ENCODE results near the genes DMKN, ZBTB32, PRODH2, APLP1, CLIP3, THAP8, POLR2I and ZNF146.

- PRO-cap, result no peak
CAGE:
- cytosol, long polyA minus RNA, result no peak
- cytosol, long polyA plus RNA, result no peak
- long polyA plus RNA, result no peak
- nucleus, long polyA minus RNA, result no peak
- nucleus, long polyA plus RNA, result no peak
Observed at GRCh38 chr19:35332824-35333154, 3.8 kb downstream of the CD22 start.

GRCh38 chr19:35495320-35495766 lies 5.1 kb upstream of the KRTDAP start:
- PRO-cap, result no peak
CAGE:
- cytosol, long polyA minus RNA, result no peak
- cytosol, long polyA plus RNA, result no peak
- long polyA plus RNA, result no peak
- nucleus, long polyA minus RNA, result no peak
- nucleus, long polyA plus RNA, result no peak

DNA sequence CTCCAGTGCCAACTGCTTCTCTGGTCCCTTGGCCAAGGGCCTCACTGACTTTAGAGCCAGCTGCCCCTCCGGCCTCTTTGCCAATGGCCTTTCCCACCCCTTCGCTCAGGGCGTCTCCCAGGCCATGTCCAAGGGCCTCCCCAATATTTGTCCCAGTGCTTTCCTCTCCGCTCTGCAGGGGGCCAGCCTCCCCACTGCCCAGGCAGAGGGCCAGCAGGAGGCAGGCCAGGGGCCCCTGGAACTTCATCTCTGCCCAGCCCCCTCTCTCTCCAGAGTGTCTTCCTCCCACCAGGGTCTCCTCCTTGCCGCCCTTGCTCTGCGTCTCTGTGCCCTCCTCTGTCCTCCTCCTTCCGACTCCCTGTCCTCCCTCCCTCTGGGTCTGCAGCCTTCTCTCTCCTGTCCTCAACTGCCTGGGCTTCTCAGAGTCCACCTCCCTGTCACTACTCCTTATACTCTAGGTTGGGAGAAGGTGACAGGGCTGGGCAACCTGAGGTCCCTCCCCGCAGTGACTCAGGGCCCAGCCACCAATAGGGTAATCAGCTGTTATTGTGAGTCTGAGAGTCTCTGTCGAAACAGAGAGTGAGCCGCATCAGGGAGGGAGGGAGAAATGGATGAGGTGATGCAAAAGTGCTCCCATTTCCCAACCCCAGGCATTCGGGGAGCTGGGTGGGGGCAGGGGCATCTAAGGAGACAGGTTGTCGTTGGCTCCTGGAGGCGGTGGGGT lies at the start of gene DMKN:
DMKN (minus strand) TSS at position 421 of the 724 bp plus-strand sequence.
- PRO-cap, result no peak
CAGE:
- cytosol, long polyA minus RNA, result no peak
- cytosol, long polyA plus RNA, result no peak
- long polyA plus RNA, result no peak
- nucleus, long polyA minus RNA, result no peak
- nucleus, long polyA plus RNA, result no peak

GRCh38 chr19:35704385-35704790 lies at the start of gene ZBTB32:
Gene ZBTB32 (plus strand): TSS chr19:35704558.
- PRO-cap, result no peak
CAGE:
- cytosol, long polyA minus RNA, result no peak
- cytosol, long polyA plus RNA, result no peak
- long polyA plus RNA, result no peak
- nucleus, long polyA minus RNA, result no peak
- nucleus, long polyA plus RNA, result no peak

DNA sequence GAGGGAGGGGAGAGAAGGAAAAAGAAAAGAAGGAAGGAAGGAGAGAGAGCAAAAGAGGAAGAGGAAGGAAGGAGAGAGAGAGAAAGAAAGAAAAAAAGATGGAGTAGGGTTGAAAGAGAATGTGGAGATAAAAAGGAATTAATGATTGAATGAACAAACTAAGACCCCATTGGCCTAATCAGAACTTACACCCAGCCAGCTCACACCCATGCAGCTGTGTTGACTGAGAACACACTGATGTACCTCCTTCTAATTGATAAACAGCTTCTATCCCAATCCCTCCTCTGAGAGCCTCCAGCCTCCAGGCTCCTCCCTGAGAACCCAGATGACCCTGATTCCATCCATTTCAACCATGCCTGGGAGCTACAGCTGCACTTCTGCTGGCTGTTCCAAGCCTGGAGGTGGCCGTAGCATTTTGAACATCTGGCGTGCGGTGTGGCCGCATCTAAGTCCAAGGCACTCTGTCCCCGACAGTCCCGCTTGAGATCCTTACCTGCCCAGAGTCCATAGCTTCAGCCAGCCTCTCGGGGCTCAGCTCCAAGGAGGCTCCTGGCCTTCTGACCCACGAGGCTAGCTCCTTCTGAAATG lies 1.1 kb downstream of the PRODH2 start:
- PRO-cap, result no peak
CAGE:
- cytosol, long polyA minus RNA, result no peak
- cytosol, long polyA plus RNA, result no peak
- long polyA plus RNA, result no peak
- nucleus, long polyA minus RNA, result no peak
- nucleus, long polyA plus RNA, result no peak

DNA sequence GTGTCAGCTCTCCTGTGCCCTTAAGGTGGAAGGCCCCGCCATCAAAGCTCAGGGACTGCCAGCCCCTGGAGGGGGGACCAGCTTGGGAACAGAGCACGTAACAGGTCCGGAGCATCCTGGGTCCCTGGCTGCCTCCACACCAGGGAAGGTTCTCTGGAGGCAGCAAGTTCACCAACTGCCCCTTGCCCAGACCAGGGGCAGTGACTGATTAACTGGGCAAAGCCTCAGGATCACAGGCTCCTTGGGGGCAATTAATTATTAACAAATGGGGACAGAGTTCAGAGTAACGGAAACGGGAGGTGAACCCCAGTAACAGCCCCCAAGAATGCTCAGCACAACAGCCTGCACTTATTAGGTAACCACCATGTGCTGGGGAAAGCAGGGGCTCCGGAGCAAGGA lies at the start of gene PRODH2:
PRODH2 (minus strand) TSS at position 155 of the 399 bp plus-strand sequence.
- PRO-cap, result no peak
CAGE:
- cytosol, long polyA minus RNA, result no peak
- cytosol, long polyA plus RNA, result no peak
- long polyA plus RNA, result no peak
- nucleus, long polyA minus RNA, result no peak
- nucleus, long polyA plus RNA, result no peak

GRCh38 chr19:35867985-35869085 lies at the start of gene APLP1:
Gene APLP1 (plus strand): TSS chr19:35868574.
- PRO-cap, result no peak
CAGE:
- cytosol, long polyA minus RNA, result no peak
- cytosol, long polyA plus RNA, result start-site peak on the plus strand at chr19:35868479-35868574, 35 and 36 reads in 2 replicates
- long polyA plus RNA, result start-site peak on the plus strand at chr19:35868535-35868551, 51 and 22 reads in 2 replicates
- nucleus, long polyA minus RNA, result start-site peak on the plus strand at chr19:35868519-35868554, 6 reads
- nucleus, long polyA plus RNA, result no peak

GRCh38 chr19:35869086-35869682 lies 810 bp downstream of the APLP1 start:
- PRO-cap, result no peak
CAGE:
- cytosol, long polyA minus RNA, result no peak
- cytosol, long polyA plus RNA, result no peak
- long polyA plus RNA, result no peak
- nucleus, long polyA minus RNA, result no peak
- nucleus, long polyA plus RNA, result no peak

GRCh38 chr19:35906972-35907515 lies 1.1 kb downstream of the TYROBP start:
- PRO-cap, result no peak
CAGE:
- cytosol, long polyA minus RNA, result no peak
- cytosol, long polyA plus RNA, result no peak
- long polyA plus RNA, result no peak
- nucleus, long polyA minus RNA, result no peak
- nucleus, long polyA plus RNA, result no peak

- PRO-cap, result no peak
CAGE:
- cytosol, long polyA minus RNA, result no peak
- cytosol, long polyA plus RNA, result no peak
- long polyA plus RNA, result no peak
- nucleus, long polyA minus RNA, result no peak
- nucleus, long polyA plus RNA, result no peak
Observed at GRCh38 chr19:35909091-35909925, 1.2 kb upstream of the TYROBP start.

DNA sequence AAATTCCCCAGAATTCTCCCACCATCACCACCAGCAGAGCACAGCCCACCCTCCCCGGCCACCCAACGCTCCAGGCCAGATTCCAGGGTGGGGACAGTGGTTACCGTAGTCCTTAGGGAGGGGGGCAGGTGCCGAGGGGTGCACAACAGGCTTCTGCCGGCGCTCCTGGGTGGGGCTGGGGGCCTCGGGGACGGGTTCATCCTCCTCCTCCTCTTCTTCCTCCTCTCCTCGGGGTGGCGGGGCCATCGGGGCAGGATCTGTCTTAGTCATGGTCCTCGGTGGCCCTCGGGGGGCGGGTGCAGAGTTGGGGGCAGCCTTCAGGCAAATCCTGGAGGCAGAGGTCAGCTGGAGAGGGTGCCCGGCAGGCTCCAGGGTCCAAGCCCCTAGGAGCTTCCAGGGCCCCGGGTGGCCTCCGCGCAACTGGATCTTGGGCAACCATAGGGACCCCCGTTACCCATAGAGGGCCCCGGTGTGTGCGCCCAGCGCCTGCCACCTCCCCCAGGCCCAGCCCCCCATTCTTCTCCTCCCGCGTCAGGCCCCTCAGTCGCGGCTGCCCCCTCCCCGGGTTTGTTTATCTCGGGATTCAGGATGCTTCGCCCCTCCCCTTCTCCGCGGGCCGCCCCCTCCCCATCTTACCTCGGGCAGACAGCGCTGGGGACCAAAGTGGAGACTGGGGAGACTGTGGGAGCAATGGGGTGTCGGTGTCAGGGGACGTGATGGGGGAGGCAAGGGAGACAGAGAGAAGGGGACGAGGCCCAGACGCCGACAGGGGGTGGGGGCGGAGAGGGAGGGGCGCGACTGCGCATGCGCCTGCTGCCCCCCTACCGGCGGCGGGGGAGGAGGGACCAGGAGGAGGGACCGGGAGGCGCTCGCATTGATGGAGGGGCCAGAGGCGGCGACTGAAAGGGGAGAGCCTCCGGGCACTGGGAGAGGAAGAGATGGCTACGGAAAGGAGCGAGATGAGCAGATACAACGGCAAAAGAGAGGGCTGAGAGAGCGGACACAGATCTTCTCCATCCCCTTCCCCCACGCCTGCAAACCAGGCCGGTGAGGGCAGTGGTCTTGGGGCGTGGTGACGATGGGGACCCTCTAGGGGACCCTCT lies at the start of gene CLIP3:
CLIP3 (minus strand) TSS at position 786 of the 1,103 bp plus-strand sequence.
- PRO-cap, result bidirectional peak, plus-strand start at position 874 of the sequence, minus-strand start at position 767 of the sequence
CAGE:
- cytosol, long polyA minus RNA, result no peak
- cytosol, long polyA plus RNA, result start-site peak on the minus strand centred at position 754 of the sequence, 41 bp wide, 51 and 38 reads in 2 replicates
- long polyA plus RNA, result start-site peak on the minus strand centred at position 754 of the sequence, 46 bp wide, 86 and 61 reads in 2 replicates
- nucleus, long polyA minus RNA, result start-site peak on the minus strand centred at position 770 of the sequence, 41 bp wide, 41 reads
- nucleus, long polyA plus RNA, result start-site peak on the minus strand centred at position 752 of the sequence, 69 bp wide, 25 and 44 reads in 2 replicates

GRCh38 chr19:36053774-36054834 lies at the start of gene THAP8:
Gene THAP8 (minus strand): TSS chr19:36054285.
- PRO-cap, result bidirectional peak, plus-strand start at chr19:36054177, minus-strand start at chr19:36054235; bidirectional peak, plus-strand start at chr19:36054913, minus-strand start at chr19:36054755
CAGE:
- cytosol, long polyA minus RNA, result no peak
- cytosol, long polyA plus RNA, result no peak
- long polyA plus RNA, result no peak
- nucleus, long polyA minus RNA, result start-site peak on the minus strand at chr19:36054264-36054273, 5 reads; start-site peak on the minus strand at chr19:36054400-36054419, 5 reads
- nucleus, long polyA plus RNA, result no peak

DNA sequence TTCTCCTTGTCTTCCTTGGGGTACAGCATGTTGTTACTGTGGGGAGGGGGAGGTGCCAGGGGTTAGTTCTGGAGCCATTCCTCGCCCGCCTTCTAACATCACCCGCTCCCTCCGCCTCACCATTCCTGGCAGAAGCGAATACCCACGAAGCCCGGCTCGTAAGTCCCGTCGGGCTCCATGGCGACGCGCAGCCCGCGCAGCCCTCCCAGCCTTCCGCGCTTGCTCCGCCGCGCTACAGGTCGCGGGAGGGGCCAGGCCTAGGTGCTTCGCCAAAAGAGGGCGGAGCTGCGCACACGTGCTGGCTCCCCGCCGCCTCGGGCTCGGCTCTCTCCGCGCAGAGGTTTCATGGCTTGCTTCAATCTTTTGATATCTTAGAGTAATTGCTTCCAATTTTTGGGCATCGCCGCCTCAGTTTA lies at the start of gene POLR2I:
POLR2I (minus strand) TSS at position 198 of the 416 bp plus-strand sequence.
- PRO-cap, result bidirectional peak, plus-strand start at position 264 of the sequence, minus-strand start at position 214 of the sequence
CAGE:
- cytosol, long polyA minus RNA, result start-site peak on the minus strand centred at position 196 of the sequence, 86 bp wide, 1,531 reads
- cytosol, long polyA plus RNA, result start-site peak on the minus strand centred at position 213 of the sequence, 70 bp wide, 3,079 and 3,035 reads in 2 replicates
- long polyA plus RNA, result start-site peak on the minus strand centred at position 219 of the sequence, 82 bp wide, 1,577 and 1,781 reads in 2 replicates
- nucleus, long polyA minus RNA, result start-site peak on the minus strand centred at position 219 of the sequence, 46 bp wide, 101 reads
- nucleus, long polyA plus RNA, result no peak

DNA sequence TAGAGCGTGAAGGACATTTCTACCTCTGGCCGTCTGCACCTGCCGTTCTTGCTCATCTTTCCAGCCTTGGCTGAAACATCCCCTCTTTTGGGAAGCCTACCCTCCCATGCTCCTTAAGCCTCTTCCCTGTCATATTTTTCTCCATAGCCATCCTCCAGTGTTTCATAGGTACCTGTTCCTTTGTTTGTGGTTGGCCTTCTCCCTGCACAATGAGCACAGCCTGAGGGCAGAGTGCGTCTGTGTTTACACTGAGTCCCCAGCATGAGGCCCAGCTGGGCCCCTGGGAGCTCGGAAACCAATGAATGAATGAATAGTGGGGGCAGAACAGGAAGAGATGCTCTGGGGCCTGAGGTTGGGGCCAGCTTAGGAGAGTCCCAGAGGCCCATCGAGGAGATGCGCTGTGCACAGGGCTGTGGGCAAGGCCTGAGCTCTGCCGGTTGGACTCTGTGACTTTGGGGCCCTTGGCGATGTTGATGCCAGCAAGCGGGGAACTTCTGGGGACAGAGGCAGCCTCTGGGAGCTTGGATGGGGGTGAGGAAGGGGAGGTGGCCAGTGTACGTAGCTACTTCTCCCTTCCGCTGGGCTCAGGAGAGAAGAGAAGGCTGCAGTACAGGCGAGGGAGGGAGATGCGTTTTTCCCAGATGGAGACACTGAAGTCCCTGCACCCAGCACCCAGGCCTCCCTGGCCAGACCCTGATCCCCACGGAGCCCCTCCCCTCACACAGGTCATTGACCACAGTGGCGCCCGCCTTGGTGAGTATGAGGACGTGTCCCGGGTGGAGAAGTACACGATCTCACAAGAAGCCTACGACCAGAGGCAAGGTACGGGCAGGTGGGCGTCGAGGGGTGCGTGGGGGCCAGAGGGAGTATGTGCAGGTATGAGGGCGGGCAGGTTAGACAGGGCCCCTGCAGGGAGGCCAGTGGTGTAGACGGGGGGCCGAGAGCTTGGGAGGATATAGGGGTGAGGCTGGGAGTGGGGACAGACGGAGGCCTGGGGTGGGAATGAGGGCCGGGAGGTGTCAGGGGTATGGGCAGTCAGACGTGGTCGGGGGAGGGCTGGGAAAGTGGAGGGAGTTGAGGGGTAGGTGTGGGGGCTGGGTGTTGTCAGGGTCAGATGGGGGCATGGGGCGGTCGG lies 5.1 kb downstream of the TBCB start:
- PRO-cap, result no peak
CAGE:
- cytosol, long polyA minus RNA, result no peak
- cytosol, long polyA plus RNA, result no peak
- long polyA plus RNA, result no peak
- nucleus, long polyA minus RNA, result no peak
- nucleus, long polyA plus RNA, result no peak

DNA sequence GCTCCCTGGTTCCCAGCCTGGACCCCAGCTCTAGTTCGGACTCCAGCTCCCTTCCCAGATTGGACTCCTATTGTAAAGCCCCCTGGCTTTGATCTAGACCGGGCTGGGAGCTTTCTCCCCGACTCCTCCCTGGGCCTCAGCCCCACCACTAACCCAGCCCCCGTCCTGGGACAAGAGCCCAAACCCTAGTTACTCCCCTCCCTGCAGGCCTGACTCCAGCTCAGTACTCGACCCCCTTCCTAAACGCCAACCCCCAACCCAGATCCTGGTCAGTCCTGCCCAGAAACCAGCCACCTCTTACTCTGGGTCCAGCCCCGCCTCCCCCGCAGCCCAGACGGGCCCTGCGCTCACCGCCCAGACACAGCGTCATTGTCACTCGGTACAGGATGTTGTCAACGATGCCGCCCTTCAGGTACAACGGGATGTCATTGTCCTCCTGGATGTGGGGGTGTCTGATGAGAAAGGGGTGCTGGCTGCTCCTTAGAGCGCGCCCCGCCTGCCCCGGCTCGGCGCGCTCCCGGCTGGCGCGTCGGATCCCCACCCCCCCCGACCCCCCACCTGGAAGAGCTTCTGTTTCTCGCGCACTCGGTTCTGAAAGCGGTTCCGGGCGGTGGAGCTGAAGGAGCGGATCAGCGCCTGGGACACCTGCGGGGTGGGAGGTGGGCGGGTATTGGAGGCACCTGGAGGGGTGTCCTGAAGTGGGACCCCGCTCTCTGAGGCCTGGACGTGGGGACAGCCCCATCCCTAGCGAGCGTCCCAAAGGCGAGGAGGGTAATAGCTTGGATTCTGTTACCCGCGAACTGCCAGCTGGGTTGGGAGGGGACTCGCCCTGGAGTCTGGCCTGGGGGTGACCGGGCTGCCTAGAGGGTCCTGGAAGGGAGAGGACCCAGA lies 891 bp downstream of the COX7A1 start:
- PRO-cap, result unidirectional peak, plus-strand start at position 595 of the sequence
CAGE:
- cytosol, long polyA minus RNA, result no peak
- cytosol, long polyA plus RNA, result no peak
- long polyA plus RNA, result no peak
- nucleus, long polyA minus RNA, result no peak
- nucleus, long polyA plus RNA, result no peak

- PRO-cap, result no peak
CAGE:
- cytosol, long polyA minus RNA, result no peak
- cytosol, long polyA plus RNA, result no peak
- long polyA plus RNA, result no peak
- nucleus, long polyA minus RNA, result no peak
- nucleus, long polyA plus RNA, result no peak
Observed at GRCh38 chr19:36152002-36152338, 277 bp downstream of the COX7A1 start.

- PRO-cap, result bidirectional peak, plus-strand start at chr19:36214723, minus-strand start at chr19:36214608; bidirectional peak, plus-strand start at chr19:36215137, minus-strand start at chr19:36215084; bidirectional peak, plus-strand start at chr19:36215444, minus-strand start at chr19:36215365
CAGE:
- cytosol, long polyA minus RNA, result start-site peak on the plus strand at chr19:36215128-36215141, 201 reads
- cytosol, long polyA plus RNA, result start-site peak on the plus strand at chr19:36215114-36215172, 255 and 563 reads in 2 replicates
- long polyA plus RNA, result start-site peak on the plus strand at chr19:36215114-36215172, 280 and 350 reads in 2 replicates
- nucleus, long polyA minus RNA, result start-site peak on the plus strand at chr19:36215102-36215319, 1,004 reads
- nucleus, long polyA plus RNA, result start-site peak on the plus strand at chr19:36214723-36214835, 33 and 30 reads in 2 replicates; start-site peak on the plus strand at chr19:36215128-36215350, 563 and 286 reads in 2 replicates
Observed at GRCh38 chr19:36214466-36215420, at the start of gene ZNF146. Gene ZNF146 (plus strand): TSS chr19:36215106.

GRCh38 chr19:36256785-36257232 lies 41.9 kb downstream of the ZNF146 start:
- PRO-cap, result no peak
CAGE:
- cytosol, long polyA minus RNA, result no peak
- cytosol, long polyA plus RNA, result no peak
- long polyA plus RNA, result no peak
- nucleus, long polyA minus RNA, result no peak
- nucleus, long polyA plus RNA, result no peak

- PRO-cap, result bidirectional peak, plus-strand start at chr19:36257668, minus-strand start at chr19:36257617
CAGE:
- cytosol, long polyA minus RNA, result no peak
- cytosol, long polyA plus RNA, result no peak
- long polyA plus RNA, result no peak
- nucleus, long polyA minus RNA, result no peak
- nucleus, long polyA plus RNA, result no peak
Observed at GRCh38 chr19:36257233-36258098, 42.6 kb downstream of the ZNF146 start.

- PRO-cap, result no peak
CAGE:
- cytosol, long polyA minus RNA, result no peak
- cytosol, long polyA plus RNA, result no peak
- long polyA plus RNA, result no peak
- nucleus, long polyA minus RNA, result no peak
- nucleus, long polyA plus RNA, result no peak
Observed at GRCh38 chr19:36392236-36392591, 13.2 kb upstream of the ZFP14 start.